GM12878 (cell line): ENCODE measurements around a stretch of chr9.

DNA sequence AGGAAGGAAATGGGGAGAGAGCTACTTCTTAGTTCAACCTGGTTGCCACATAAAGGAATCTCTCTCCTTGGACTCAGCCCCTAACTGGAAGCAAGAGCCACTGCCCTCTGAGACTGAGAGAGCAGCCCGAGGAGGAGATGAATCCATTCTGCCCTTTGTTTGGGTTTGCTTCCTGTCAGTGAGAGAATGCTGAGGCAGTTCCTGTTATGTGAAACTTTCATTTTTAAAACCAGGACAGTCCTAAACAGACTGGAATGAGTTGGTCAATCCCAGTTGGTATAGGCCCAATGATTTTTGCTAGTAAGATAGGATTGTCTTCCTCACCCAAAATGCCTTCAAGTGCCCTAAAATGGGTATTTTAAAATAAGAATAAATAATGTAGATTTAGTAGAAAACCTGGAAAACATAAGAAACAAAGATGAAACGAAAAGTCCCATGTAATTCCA is 205.1 kb downstream of the NTRK2 start:
- RAMPAGE, long total RNA = no peak
- RRBS, 2 experiments = no CpG with 5 or more reads among the region's 2 CpGs
CAGE:
- cytosol, long polyA minus RNA = no peak
- cytosol, long polyA plus RNA = no peak
- long polyA plus RNA = no peak
- nucleolus, long total RNA = no peak
- nucleus, long polyA plus RNA = no peak
- nucleus, long total RNA = no peak

DNA sequence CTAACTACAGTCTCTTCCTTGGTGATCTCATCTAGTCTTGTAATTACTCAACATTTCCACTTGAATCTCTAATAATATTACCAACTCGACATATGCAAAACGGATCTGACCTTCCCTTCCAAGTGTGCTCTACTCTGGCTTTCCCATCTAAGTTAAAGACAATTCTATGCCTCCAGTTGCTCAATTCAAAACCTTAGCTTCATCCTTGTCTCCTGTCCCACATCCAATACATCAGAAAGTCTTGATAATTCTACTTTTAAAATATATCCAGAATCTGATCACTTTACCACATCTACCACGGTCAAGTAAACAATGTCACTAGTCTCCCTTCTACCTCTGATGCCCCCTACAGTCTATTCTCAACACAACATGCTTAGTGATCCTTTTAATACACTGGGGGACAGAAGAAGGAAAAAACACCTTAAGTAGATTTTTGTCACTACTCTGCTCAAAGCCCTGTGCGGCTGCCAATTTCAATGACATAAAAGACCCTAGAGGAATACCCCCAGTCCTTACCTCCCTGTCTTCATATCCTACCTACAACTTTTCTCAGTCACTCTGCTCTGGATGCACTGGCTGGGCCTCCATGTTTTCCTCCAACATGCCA is 25.3 kb downstream of the AGTPBP1 start:
- RAMPAGE, long total RNA = no peak
- RRBS, 2 experiments = no CpG with 5 or more reads among the region's 4 CpGs
CAGE:
- cytosol, long polyA minus RNA = no peak
- cytosol, long polyA plus RNA = no peak
- long polyA plus RNA = no peak
- nucleolus, long total RNA = no peak
- nucleus, long polyA plus RNA = no peak
- nucleus, long total RNA = no peak

- RAMPAGE, long total RNA = no peak
- RRBS, 2 experiments = no CpG with 5 or more reads among the region's 1 CpG
CAGE:
- cytosol, long polyA minus RNA = no peak
- cytosol, long polyA plus RNA = no peak
- long polyA plus RNA = no peak
- nucleolus, long total RNA = no peak
- nucleus, long polyA plus RNA = no peak
- nucleus, long total RNA = no peak
These were observed 1.4 kb upstream of the AGTPBP1 start for GRCh38 chr9:85743156-85743511.

DNA sequence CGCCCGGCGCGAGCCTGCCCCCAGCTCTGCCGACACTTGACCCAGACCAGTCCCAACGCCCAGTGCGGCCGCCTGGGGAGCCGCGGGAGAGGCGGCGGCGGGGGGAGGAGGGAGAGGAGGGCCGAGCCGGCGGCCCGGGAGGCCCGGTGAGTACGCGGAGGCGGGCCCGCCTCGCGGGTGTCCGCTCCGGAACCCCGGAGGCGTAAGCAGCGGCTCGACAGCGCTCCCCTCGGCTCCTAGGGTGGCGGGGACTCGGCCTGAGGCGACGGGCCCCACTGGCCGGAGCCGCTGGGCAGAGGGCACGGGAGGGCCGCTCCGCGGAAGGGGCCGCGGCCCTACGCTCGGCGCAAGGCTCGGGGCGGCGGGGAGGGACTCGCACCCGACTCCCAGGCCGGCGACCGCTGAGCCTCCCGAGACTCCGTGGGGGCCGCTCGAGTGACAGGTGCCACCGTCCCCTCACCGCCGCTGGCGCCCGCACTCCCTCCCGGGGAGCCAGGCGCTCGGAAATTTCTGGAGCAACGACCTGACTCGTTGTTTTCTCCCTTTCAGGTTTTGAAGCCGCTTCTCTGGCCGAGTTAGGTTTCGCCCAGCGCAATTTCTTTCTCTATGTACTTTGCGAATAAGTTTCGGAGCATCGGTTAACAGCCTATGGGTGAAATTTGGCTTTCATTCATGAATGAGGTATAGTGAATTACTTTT is 63.8 kb upstream of the AGTPBP1 start:
- RAMPAGE, long total RNA = no peak
- RRBS, 2 experiments = no CpG with 5 or more reads among the region's 76 CpGs
CAGE:
- cytosol, long polyA minus RNA = no peak
- cytosol, long polyA plus RNA = no peak
- long polyA plus RNA = no peak
- nucleolus, long total RNA = no peak
- nucleus, long polyA plus RNA = no peak
- nucleus, long total RNA = no peak

- RAMPAGE, long total RNA = no peak
- RRBS, 2 experiments = no CpG with 5 or more reads among the region's 5 CpGs
CAGE:
- cytosol, long polyA minus RNA = no peak
- cytosol, long polyA plus RNA = no peak
- long polyA plus RNA = no peak
- nucleolus, long total RNA = no peak
- nucleus, long polyA plus RNA = no peak
- nucleus, long total RNA = no peak
These were observed 78.2 kb downstream of the GOLM1 start for GRCh38 chr9:86021192-86021592.

- RAMPAGE, long total RNA = no peak
- RRBS, 2 experiments = no CpG with 5 or more reads among the region's 7 CpGs
CAGE:
- cytosol, long polyA minus RNA = no peak
- cytosol, long polyA plus RNA = no peak
- long polyA plus RNA = no peak
- nucleolus, long total RNA = no peak
- nucleus, long polyA plus RNA = no peak
- nucleus, long total RNA = no peak
These were observed 75.3 kb downstream of the GOLM1 start for GRCh38 chr9:86023949-86024645.

- RAMPAGE, long total RNA = no peak
- RRBS, 2 experiments = no CpG with 5 or more reads among the region's 10 CpGs
CAGE:
- cytosol, long polyA minus RNA = no peak
- cytosol, long polyA plus RNA = no peak
- long polyA plus RNA = no peak
- nucleolus, long total RNA = no peak
- nucleus, long polyA plus RNA = no peak
- nucleus, long total RNA = no peak
These were observed 19.9 kb downstream of the GOLM1 start for GRCh38 chr9:86079408-86079840.

DNA sequence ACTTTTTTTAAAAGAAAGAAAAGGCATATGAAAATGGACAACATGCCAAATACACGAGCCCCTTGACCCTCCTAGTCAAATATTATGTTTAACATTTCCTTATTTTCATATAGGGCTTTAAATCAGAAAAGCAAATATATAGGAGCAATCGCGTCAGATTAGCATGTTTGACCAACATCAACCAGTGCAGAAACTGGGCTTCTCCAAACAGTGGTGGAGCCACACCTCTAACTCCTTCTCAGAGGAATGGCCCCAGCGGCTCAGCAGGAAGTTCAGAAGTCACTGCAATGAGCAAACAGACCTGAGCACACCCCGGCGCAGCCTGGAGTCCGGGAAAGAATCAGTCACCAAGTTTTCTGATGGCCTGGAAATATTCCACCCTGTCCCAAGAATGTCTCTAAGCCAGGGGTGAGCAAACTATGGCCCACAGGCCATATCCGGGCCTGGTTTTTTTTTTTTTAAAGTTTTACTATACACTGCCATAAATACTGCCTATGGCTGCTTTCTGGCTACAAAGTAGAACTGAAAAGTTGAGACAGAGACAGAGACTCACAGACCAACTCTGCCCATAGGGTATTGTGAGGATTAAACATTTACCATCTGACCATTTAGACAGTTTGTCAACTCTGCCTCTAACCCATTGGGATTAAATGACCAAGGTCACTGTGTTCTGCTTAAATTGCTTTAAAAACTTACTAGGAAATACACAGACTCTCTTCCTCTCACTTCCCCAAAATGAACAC is 5.5 kb downstream of the GOLM1 start:
- RAMPAGE, long total RNA = no peak
- RRBS, 2 experiments = 93% methylated on average over 1 of the region's 8 CpGs; no CpG with 5 or more reads in 1 of the 2 experiments
CAGE:
- cytosol, long polyA minus RNA = no peak
- cytosol, long polyA plus RNA = no peak
- long polyA plus RNA = no peak
- nucleolus, long total RNA = no peak
- nucleus, long polyA plus RNA = no peak
- nucleus, long total RNA = no peak

DNA sequence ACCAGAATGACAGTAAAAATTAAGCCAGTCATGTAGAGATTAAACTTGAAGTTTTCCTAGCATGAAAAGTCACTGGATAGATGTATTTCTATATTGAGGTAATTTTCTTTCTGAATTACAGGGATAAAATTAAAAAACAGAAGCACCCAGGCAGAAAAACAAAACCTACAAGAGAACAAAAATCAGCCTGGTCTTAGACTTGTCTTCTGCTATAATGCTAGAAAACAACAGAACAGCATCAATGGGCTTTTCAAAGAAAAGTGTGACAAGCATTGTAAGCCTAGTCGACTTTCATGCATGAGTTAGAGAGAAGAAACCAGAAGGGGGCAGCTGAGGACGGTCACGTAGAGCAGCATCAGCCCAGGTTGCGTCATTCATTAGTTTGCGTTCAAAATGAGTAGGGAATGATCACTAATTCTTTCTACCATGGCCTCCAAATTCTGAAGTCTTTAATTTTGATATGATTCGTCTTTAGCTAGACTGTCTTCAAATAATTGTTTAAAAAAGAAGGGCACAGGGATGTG is 4.6 kb upstream of the ISCA1 start:
- RAMPAGE, long total RNA = no peak
- RRBS, 2 experiments = no CpG with 5 or more reads among the region's 6 CpGs
CAGE:
- cytosol, long polyA minus RNA = no peak
- cytosol, long polyA plus RNA = no peak
- long polyA plus RNA = no peak
- nucleolus, long total RNA = no peak
- nucleus, long polyA plus RNA = no peak
- nucleus, long total RNA = no peak

DNA sequence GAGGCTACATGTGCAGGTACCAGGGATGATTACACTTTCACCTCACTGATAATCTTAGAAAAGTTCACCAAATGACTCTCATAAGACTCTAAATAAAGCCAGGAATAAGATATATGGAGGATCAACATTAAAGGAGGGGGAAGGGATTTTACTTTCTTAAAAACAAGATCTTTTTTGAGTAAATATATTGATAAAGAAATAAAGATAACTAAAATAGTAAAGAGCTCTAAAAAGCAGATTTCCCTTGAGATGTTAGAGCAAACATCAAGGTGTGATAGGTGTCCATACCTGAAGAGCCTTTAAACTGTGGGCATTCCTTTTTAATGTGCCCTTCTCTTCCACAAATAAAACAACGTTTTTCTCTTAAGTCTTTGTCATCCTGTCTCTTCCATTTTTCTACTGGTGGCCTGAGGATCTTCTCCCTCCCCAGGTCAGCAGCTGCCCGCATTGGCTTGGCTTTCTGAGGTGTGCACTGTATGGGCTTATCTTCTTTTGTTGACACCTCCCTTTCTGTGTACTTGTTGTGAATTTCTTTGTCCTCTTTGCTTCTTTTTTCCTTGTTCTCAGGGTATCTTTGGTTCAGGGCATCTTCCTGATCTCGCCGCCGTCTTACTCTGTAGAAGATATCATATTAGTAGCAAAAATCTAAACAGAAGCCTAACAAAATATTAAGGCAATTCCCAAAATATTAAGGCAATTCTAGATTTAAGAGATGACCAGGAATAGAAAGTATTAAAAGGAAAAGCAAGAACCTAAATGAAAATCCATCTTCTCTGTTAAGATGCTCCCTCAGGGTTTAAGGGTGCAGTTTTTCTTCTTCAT is 18.9 kb upstream of the ISCA1 start:
- RAMPAGE, long total RNA = no peak
- RRBS, 2 experiments = no CpG with 5 or more reads among the region's 5 CpGs
CAGE:
- cytosol, long polyA minus RNA = start-site peak on the minus strand centred at position 189 of the sequence, 8 bp wide, 13 reads; start-site peak on the minus strand centred at position 591 of the sequence, 8 bp wide, 9 reads
- cytosol, long polyA plus RNA = no peak
- long polyA plus RNA = no peak
- nucleolus, long total RNA = no peak
- nucleus, long polyA plus RNA = no peak
- nucleus, long total RNA = no peak

GRCh38 chr9:86407019-86407638 is 52.9 kb upstream of the TUT7 start:
- RAMPAGE, long total RNA = no peak
- RRBS, 2 experiments = no CpG with 5 or more reads among the region's 6 CpGs
CAGE:
- cytosol, long polyA minus RNA = no peak
- cytosol, long polyA plus RNA = no peak
- long polyA plus RNA = no peak
- nucleolus, long total RNA = no peak
- nucleus, long polyA plus RNA = no peak
- nucleus, long total RNA = no peak

- RAMPAGE, long total RNA = no peak
- RRBS, 2 experiments = no CpG with 5 or more reads among the region's 4 CpGs
CAGE:
- cytosol, long polyA minus RNA = no peak
- cytosol, long polyA plus RNA = no peak
- long polyA plus RNA = no peak
- nucleolus, long total RNA = no peak
- nucleus, long polyA plus RNA = no peak
- nucleus, long total RNA = no peak
These were observed 221.7 kb upstream of the TUT7 start for GRCh38 chr9:86575933-86576198.

- RAMPAGE, long total RNA = no peak
- RRBS, 2 experiments = no CpG with 5 or more reads among the region's 36 CpGs
CAGE:
- cytosol, long polyA minus RNA = no peak
- cytosol, long polyA plus RNA = no peak
- long polyA plus RNA = no peak
- nucleolus, long total RNA = no peak
- nucleus, long polyA plus RNA = no peak
- nucleus, long total RNA = no peak
These were observed 257.5 kb upstream of the TUT7 start for GRCh38 chr9:86611630-86612170.

GRCh38 chr9:86893718-86894236 is 53.5 kb downstream of the GAS1 start:
- RAMPAGE, long total RNA = no peak
- RRBS, 2 experiments = no CpG with 5 or more reads among the region's 5 CpGs
CAGE:
- cytosol, long polyA minus RNA = no peak
- cytosol, long polyA plus RNA = no peak
- long polyA plus RNA = no peak
- nucleolus, long total RNA = no peak
- nucleus, long polyA plus RNA = no peak
- nucleus, long total RNA = no peak

DNA sequence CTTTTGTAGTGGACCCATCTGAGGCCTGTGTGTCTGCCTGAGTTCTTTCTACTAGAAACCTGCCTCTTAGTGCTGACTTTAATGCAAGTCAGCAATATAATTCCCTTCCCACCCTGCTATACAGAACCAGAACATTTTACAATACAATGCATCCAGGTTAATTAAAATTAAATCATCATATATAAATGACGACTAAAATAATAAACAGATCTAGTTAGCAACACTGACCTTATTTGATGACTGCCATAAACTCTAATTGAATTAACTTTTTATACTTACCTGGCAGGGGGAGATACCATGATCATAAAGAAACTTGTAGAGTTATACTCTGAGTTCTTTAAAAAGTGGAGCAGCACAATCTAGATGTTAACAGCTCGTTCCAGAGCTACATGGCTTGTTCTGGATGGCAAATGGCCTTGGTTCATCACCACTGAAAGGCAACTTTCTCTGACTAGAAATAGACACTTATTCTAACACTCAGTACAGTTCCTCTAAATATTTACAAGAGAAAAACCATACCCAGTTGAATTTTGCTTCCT is 82.8 kb upstream of the GAS1 start:
- RAMPAGE, long total RNA = no peak
- RRBS, 2 experiments = no CpG with 5 or more reads among the region's 2 CpGs
CAGE:
- cytosol, long polyA minus RNA = no peak
- cytosol, long polyA plus RNA = no peak
- long polyA plus RNA = no peak
- nucleolus, long total RNA = no peak
- nucleus, long polyA plus RNA = no peak
- nucleus, long total RNA = no peak

GRCh38 chr9:87148377-87149141 is 201.3 kb upstream of the GAS1 start:
- RAMPAGE, long total RNA = no peak
- RRBS, 2 experiments = 23 to 40% methylated on average over 8 to 20 of the region's 50 CpGs
CAGE:
- cytosol, long polyA minus RNA = no peak
- cytosol, long polyA plus RNA = no peak
- long polyA plus RNA = no peak
- nucleolus, long total RNA = no peak
- nucleus, long polyA plus RNA = no peak
- nucleus, long total RNA = no peak

DNA sequence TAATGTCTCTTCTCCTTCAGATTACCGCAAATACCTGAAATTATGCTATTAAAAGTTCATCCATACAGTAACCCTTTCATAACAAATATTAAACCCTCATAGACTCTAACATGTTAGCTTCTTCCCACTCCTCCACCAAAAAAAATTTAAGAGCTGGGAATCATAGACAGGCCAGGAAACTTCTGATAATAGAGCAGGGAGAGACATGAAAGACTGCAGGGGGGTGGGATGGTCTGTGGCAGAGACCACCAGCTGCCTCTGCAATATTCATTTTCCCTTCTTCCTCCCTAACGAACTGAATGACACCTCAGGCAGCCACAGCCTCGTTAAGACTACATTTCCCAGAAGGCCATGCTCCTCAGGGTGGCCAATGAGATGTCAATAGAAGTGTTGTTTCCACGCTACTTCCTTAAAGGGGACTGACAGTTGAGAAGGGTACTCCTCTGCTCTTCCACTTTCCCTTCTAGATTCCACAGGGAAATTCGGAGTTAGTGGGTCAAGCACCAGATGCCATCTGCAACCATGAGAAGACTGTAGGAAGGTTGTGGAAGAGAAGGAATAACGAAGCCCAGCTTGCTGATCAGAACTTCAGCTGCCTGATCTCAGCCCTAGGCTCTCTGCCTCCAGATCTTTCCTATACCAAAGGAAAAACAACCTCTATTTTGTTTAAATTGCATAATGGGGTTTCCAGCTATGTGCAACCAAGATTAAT is 52.0 kb upstream of the DAPK1 start:
- RAMPAGE, long total RNA = no peak
- RRBS, 2 experiments = no CpG with 5 or more reads among the region's 6 CpGs
CAGE:
- cytosol, long polyA minus RNA = no peak
- cytosol, long polyA plus RNA = no peak
- long polyA plus RNA = no peak
- nucleolus, long total RNA = no peak
- nucleus, long polyA plus RNA = no peak
- nucleus, long total RNA = no peak

DNA sequence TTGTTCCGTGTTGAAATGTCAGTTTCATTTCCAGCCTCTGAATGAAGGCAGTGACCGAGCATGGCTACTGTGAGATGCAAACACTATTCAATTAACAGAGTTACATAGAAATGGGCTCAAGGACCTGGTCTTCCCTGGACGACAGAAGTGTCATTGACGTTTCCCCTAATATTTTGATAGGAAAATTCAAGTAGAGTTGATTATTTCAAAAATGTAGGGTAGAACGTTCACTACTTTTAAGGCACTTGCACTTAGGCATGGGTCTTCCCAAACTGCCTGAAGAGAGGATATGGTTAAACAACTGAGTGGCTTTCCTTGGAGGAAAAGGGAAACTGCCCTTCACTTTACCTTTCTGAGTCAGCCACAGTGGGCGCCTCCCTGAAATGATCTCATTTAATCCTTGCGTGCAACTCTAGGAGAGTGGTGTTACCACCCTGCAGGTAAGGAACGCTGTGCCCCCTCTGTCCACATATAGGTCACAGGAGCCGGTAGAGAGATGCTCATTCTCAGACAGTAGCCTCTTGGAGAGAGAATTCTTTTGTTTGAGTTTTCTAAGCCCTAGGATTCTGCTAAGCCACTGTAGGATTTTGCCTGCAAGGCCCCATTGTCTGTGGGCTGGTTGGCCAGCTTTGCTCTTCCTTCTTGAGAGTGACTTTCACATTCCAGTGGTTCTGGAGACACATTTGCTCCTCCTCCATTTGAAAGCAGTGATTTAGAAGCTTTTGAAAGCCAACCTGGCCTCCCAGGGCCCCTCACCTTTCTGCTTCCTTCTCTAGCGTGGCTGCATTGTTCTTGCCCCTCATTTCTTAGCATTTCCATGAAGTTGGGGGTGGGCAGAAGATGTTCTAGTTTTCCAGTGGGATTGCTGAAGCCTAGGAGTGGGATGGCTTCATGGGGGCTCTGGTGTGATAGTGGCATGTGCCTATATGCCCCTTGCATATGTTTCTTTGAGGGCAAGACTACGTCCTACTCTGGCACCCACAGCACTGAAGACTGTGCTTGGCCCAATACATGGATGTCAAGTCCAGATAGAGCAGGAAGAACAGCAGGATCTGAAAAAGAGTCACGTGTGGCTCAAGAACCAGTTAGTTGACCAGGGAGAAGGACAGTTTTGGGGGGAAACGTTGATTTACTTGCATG is 110.2 kb upstream of the CTSL start:
- RAMPAGE, long total RNA = no peak
- RRBS, 2 experiments = no CpG with 5 or more reads among the region's 13 CpGs
CAGE:
- cytosol, long polyA minus RNA = no peak
- cytosol, long polyA plus RNA = no peak
- long polyA plus RNA = no peak
- nucleolus, long total RNA = no peak
- nucleus, long polyA plus RNA = no peak
- nucleus, long total RNA = no peak

GRCh38 chr9:87631911-87633182 is 93.6 kb upstream of the CTSL start:
- RAMPAGE, long total RNA = no peak
- RRBS, 2 experiments = no CpG with 5 or more reads among the region's 3 CpGs
CAGE:
- cytosol, long polyA minus RNA = no peak
- cytosol, long polyA plus RNA = no peak
- long polyA plus RNA = no peak
- nucleolus, long total RNA = no peak
- nucleus, long polyA plus RNA = no peak
- nucleus, long total RNA = start-site peak on the plus strand at chr9:87633042-87633310, 61 reads

DNA sequence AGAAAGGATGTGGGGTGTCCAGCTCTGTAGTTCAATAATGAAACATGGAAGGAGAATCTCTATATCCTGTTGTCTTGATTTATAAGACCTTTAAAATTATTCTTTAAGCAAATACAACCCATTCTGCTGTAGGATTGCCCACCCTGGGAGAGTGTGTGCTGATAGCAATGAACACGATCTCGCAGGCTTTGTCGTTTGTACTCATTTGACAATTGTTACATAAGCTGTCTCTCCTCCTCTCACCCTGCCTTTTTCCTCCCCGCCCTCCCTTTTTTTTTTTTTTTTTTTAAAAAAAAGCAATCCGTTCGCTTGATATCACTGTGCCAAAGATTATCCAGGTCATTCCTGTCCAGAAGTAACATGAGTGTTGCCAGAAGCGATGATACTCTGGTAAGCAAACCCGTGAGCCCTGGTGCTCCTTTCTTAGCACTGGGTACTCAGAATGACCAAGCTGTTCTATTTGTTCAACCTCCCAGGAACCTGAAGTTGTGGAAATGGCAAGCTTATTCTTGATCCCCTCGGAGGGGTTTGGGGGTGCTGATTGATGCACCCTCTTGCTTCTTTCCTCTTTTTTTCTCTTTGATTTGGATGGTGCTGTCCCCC is 82.7 kb upstream of the CTSL start:
- RAMPAGE, long total RNA = no peak
- RRBS, 2 experiments = no CpG with 5 or more reads among the region's 9 CpGs
CAGE:
- cytosol, long polyA minus RNA = no peak
- cytosol, long polyA plus RNA = no peak
- long polyA plus RNA = no peak
- nucleolus, long total RNA = no peak
- nucleus, long polyA plus RNA = no peak
- nucleus, long total RNA = no peak